Upper lobe of left lung (tissue), 5 donors: ENCODE measurements around the gene TAF11.

DNA sequence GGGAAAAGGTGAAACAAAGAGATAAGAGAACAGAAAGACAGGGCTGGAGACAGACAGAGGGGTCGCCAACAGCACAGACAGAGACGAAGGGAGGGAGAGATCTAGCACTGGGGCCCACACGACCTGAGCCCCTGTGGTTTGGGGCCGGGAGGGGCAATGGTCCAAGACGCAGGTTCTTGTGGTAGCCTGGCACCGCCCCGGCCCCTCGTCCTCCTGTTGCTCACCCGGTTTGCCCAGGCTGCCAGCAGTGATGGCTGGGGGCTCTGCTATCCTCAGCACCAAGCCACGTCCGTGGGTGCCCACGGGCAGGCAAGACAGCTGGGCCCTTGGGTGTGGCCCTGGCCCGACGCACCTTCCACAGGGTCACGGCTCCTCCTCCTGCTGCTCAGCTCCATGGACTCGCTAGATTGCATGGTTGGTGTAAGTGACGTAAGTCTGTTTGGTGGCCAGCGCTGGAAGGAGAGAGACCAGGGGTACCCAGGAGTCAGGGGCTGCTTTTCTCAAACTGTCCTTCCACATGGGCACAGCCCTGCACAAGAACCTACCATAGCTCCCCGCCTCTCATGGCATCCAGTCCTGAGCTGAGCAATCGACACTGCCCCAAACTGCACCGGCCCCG lies 123.4 kb downstream of the GRM4 start:
- PRO-cap, 2 experiments, result no peak in any of the 2 experiments
- RAMPAGE, long total RNA, 4 experiments, result no peak in any of the 4 experiments

DNA sequence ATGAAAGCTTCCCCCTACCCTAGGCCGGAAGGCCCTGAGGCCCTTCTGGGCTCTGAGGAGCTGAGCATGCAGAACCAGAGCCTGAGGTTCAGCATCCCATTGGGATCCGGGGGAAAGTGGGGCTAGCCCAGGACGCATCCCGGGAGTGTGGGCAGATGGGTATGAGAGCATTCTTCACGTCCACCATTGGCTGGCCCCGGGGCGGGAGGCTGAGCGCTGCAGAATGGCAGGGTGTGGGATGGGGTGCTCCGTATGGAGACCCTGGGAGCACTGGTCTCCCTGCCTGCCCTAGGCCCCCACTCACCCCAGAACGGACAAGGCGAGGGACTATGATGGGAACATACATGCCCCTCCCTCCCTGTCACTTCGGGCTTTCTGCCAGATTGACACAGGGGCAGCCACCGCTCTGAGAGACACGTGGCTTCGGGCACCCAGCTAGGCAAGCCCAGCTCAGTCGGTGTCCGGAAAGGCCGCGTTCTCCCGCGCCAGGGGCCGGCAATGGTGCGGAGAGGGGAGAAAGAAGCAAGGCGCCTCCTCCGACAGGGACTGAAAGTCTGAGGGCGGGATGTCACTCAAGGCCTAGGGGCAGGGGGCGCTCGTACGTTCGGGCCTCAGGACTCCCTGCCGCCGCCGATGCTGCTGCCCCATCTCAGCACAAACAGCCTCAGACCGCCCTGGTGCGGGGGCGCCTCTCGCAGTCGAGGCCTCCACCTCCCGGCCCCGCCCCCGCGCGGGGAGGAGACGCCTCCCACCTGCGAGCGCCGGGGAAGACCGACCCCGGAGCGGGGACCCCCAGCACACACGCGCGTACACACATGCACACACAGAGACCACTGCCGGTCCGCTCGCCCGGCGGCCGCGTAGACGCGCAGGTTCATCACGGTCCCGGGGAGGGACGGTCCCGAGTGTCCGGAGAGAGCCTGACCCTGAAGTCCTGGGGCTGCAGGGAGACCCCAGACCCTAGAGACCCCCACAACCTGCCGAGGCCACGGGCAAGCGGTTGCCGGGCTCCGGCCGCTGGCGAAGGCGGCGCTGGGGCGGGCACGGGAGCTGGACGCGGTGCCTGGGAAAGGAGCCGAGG lies 2.0 kb downstream of the GRM4 start:
- PRO-cap, 2 experiments, result no peak in any of the 2 experiments
- RAMPAGE, long total RNA, 4 experiments, result no peak in any of the 4 experiments

DNA sequence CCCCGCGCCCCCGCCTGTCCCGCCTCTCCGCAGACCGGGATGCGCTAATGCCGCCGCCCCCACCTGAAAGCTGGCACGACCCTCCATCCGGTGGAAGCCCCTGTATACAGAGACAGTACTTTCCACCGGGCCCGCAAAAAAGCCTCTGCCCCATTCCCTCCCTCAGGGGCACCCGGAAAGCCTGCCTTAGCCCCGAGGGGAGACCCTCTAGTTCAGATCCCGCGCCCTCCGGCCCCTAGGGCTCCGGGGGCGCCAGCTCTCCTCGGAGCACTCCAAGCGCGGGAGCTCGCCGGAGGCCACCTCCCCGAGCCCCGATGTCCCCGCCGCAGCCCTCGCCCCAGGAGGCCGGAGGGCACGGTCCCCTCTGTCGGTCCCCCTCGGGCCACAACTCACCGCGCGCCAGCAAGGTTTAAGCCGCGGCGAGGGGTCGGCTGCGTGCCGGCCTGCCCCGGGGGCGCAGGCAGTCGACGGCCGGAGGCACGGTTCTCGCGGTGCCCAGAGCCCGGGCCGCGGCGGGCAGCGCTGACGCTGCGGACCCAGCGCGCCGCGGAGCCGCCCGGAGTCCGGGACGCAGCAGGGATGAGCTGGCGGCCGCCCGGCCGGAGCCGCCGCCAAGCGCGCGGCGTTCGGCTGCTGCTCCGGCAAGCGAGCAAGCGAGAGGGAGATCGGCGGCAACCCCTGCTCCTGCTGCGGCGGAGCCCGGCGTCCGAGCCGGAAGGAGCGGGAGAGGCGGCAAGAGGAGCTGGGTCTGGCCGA lies 1.0 kb downstream of the GRM4 start:
- PRO-cap, 2 experiments, result no peak in any of the 2 experiments
- RAMPAGE, long total RNA, 4 experiments, result no peak in any of the 4 experiments

GRCh38 chr6:34236968-34237828 lies 525 bp downstream of the HMGA1 start:
- PRO-cap, 2 experiments, result peak in 2 of 2 experiments; most common plus-strand start chr6:34237126 (in 1); most common minus-strand start chr6:34237294 (in 1)
- RAMPAGE, long total RNA, 4 experiments, result no peak in any of the 4 experiments

DNA sequence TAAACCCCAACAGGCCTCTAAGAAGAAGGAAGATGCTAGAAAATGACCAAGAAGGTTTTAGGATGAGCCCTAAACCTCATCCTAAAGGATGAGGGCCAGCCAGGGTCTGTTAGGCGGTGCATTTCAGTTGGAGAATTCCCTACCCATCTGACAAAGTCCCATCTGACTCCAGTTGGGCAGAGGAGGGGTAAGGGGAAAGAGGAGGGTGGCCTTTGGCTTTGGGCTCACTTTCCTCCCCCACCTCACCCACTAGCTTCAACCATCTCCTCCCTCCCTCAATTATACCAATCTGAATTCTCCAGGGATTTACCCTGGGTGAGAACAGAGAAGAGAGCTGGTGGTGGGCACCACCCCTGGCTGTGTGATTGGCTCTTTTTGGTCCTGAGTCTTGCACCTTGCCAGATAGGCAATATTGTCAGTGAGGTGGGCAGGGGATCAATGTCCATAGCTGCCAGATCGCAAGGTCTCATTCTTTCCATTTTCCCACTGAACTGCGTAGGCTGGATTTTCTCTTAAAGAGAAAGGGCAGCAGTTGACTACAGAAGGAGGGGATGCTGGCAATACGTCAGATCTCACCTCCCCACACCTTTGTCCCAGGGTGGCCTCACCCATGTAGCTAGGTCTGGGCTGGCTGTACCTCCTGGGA lies 3.3 kb downstream of the HMGA1 start:
- PRO-cap, 2 experiments, result no peak in any of the 2 experiments
- RAMPAGE, long total RNA, 4 experiments, result no peak in any of the 4 experiments

DNA sequence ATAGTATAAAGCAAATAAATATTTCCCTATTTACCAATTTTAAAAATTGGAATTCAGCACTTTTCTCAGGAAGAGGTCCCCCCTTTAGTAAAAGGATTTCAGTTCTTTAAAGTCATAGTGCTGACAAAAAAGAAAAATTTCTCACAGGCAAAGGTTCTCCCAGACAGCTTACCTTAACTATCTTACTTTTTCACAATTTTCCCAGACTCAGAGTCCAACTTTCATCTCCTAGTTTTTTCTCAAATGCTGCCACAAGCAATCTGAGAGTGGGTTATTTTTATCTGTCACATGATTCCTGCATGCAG lies 50.0 kb upstream of the SMIM29 start:
- PRO-cap, 2 experiments, result no peak in any of the 2 experiments
- RAMPAGE, long total RNA, 4 experiments, result no peak in any of the 4 experiments

- PRO-cap, 2 experiments, result no peak in any of the 2 experiments
- RAMPAGE, long total RNA, 4 experiments, result no peak in any of the 4 experiments
Observed at GRCh38 chr6:34318964-34320017, 70.5 kb upstream of the SMIM29 start.

GRCh38 chr6:34414376-34415618 lies 11.1 kb downstream of the RPS10 start:
- PRO-cap, 2 experiments, result no peak in any of the 2 experiments
- RAMPAGE, long total RNA, 4 experiments, result no peak in any of the 4 experiments

DNA sequence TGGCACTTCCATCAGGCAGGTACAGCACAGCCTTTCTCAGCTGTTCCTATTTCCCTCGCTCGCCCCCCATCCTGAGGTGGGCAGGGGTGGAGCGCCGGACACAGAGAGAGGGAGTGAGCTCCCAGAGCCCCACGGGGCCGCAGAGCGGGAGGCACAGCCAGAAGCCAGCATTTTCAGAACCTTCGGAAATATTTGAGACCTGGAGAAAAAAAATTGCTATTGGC lies 29.6 kb downstream of the SPDEF start:
- PRO-cap, 2 experiments, result no peak in any of the 2 experiments
- RAMPAGE, long total RNA, 4 experiments, result no peak in any of the 4 experiments

- PRO-cap, 2 experiments, result no peak in any of the 2 experiments
- RAMPAGE, long total RNA, 4 experiments, result no peak in any of the 4 experiments
Observed at GRCh38 chr6:34544820-34545332, 11.3 kb downstream of the SPDEF start.

- PRO-cap, 2 experiments, result no peak in any of the 2 experiments
- RAMPAGE, long total RNA, 4 experiments, result no peak in any of the 4 experiments
Observed at GRCh38 chr6:34547952-34548636, 8.0 kb downstream of the SPDEF start.

DNA sequence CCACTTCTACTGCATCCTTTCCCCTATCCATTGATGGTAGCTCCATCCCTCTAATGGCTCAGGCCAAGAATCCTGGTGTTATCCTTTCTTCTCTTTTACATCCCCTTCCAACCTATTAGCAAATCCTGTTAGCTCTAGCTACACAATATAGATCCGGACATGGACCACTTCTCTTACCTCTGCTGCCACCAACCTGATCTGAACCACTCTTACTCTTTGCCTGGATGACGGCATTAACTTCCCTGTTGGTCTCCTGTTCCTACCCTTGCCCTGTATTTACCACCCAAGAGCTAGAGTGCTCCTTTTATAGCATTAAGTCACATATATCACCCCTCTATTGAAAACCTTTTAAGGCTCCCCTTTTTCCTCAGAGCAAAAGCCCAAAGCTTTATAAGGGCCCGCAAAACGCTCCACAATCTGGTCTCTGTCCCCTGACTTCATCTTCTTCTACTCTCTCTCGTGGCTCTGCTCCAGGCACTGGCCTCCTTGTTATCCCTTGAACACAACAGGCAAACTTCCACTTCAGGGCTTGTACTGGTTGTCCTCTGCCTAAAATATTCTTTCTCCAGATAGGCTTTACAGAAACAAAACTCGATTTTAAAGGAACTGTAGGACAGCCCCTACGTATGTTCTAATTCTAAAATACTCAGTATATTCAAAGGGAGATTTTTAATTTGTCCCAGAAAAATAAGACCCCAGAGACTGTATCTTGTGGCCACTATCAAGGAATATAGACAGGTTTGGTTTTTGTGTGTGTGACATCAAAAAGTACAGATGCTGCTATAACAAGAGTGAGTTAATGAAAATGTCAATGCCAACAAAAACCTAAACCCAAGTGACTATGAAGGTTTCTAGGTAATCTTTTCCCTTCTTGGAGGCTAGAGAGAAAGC lies 43.9 kb upstream of the SPDEF start:
- PRO-cap, 2 experiments, result no peak in any of the 2 experiments
- RAMPAGE, long total RNA, 4 experiments, result start-site peak on the minus strand in 1 of 4 experiments, centred at position 580 of the sequence, 13 reads per replicate

DNA sequence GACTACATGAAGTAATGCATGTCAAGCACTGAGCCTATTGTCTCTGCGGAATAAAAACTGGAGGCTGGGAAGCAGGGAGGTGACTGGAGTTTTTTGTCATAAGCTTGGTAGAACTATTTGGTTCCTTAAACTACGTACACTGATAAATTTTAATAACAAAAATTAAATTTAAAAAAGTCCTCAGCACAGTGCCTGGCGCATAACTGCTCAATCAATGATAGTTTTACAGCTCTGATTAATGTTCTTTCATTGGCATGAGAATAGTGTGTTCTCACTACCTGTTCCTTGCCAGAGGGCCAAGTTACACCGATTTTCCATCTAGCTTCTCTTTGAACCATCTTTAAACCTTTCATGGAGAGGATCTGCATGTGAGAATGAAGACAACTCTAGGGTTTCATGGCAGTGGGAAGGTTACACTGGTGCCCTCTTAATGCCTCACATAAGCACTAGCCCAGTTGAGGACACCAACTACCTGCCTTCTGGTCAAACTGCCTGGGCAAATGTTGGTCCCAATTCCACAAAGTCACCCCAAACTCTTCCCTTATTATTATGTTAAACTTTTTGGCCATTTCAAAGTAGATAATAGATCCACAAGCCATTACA lies 45.0 kb upstream of the SPDEF start:
- PRO-cap, 2 experiments, result no peak in any of the 2 experiments
- RAMPAGE, long total RNA, 4 experiments, result no peak in any of the 4 experiments

DNA sequence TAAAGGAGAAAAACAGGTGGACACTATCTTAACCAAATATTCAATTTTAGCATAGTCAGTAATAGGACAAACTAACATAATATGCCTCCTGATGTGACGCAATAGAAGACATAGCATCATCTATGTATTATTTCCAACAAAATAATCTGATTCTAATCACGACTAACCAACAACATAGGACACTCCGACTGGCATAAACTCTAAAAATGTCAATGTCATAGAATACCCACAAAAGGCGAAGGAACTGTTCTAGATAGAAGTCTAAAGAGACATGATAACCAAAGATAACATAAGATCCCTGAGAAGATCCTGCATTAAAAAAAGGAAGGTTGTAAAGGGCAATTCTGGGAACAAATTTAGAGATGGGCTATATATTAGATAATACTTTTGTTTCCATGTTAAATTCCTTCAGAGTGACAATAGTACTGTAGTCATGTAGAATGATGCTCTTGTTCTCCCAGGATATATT lies 28.9 kb downstream of the ILRUN start:
- PRO-cap, 2 experiments, result no peak in any of the 2 experiments
- RAMPAGE, long total RNA, 4 experiments, result no peak in any of the 4 experiments

- PRO-cap, 2 experiments, result no peak in any of the 2 experiments
- RAMPAGE, long total RNA, 4 experiments, result no peak in any of the 4 experiments
Observed at GRCh38 chr6:34740311-34741039, 16.8 kb upstream of the SNRPC start.

DNA sequence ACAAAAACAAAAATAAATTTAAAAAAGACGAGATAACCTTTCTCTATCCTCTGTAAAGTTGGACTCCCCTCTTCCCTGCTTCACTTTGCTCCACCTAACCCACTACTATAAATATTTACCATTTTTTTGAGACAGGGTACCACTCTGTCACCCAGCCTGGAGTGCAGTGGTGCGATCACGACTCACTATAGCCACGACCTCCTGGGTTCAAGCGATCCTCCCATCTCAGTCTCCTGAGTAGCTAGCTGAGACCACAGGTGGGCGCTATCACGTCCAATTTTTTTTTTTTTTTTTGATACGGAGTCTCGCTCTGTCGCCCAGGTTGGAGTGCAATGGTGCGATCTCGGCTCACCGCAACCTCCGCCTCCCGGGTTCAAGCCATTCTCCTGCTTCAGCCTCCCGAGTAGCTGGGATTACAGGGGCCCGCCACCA lies 880 bp upstream of the SNRPC start:
- PRO-cap, 2 experiments, result no peak in any of the 2 experiments
- RAMPAGE, long total RNA, 4 experiments, result no peak in any of the 4 experiments

DNA sequence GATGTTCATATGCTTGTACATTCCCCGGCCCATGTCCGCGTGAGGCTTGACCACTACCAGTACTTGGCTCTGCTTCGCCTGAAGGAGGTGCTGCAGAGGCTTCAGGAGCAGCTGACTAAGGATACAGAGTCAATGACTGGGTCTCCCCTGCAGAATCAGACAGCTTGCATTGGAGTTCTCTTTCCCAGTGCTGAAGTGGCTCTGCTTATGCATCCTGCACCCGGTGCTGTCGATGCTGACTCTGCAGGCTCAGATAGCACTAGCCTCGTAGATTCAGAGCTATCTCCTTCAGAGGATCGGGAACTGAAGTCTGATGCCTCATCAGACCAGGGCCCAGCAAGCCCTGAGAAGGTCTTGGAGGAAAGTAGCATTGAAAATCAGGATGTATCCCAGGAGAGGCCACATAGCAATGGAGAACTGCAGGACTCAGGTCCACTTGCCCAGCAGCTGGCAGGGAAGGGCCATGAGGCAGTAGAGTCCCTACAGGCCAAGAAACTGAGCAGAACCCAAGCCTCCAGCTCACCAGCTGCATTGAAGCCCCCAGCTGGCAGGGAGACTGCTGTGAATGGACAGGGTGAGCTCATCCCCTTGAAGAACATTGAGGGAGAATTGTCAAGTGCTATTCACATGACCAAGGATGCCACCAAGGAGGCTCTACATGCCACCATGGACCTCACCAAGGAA lies 28.9 kb downstream of the TAF11 start:
- PRO-cap, 2 experiments, result no peak in any of the 2 experiments
- RAMPAGE, long total RNA, 4 experiments, result no peak in any of the 4 experiments

DNA sequence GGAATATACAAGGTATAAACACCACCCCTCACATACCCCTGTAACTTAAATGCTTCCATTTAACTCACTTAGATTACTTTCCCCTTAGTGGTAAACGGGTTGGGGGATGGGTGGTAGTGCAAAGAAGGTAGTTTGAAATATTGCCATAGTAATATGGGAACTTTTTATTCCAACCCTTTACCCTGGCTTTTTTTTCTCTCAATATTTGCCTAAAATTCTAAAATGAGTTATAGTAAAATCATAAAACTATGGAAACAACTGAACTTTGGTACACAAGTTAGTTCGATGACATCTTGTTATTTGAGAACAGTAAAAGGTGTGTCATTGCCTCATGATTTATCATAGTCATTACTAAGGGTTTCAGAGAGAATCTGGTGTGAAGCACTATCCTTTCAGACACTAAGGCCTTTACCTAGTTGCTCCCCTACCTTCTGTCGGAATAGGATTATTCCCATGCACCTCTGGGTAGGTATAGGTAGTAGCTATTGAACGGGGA lies 11.5 kb downstream of the TAF11 start:
- PRO-cap, 2 experiments, result no peak in any of the 2 experiments
- RAMPAGE, long total RNA, 4 experiments, result no peak in any of the 4 experiments

- PRO-cap, 2 experiments, result peak in 2 of 2 experiments; most common plus-strand start chr6:34887660 (in 1); most common minus-strand start chr6:34887653 (in 1)
- RAMPAGE, long total RNA, 4 experiments, result start-site peak on the minus strand in 4 of 4 experiments, at chr6:34887958-34888042 at its widest, 227 to 679 reads per replicate
Observed at GRCh38 chr6:34887577-34888713, at the start of gene TAF11. TSS of gene TAF11 (minus strand) at chr6:34888042.

- PRO-cap, 2 experiments, result no peak in any of the 2 experiments
- RAMPAGE, long total RNA, 4 experiments, result start-site peak on the plus strand in 1 of 4 experiments, at chr6:34983111-34983423 at its widest, 17 to 22 reads per replicate
Observed at GRCh38 chr6:34982220-34983458, 93.6 kb downstream of the ANKS1A start.